Neural cell (in vitro differentiated cells): ENCODE measurements around a stretch of chr15.

GRCh38 chr15:89792780-89793315 is 16.7 kb downstream of the MESP2 start:
- RAMPAGE, long total RNA, result no peak

GRCh38 chr15:89837102-89837808 is 22.6 kb upstream of the ANPEP start:
- RAMPAGE, long total RNA, result no peak

DNA sequence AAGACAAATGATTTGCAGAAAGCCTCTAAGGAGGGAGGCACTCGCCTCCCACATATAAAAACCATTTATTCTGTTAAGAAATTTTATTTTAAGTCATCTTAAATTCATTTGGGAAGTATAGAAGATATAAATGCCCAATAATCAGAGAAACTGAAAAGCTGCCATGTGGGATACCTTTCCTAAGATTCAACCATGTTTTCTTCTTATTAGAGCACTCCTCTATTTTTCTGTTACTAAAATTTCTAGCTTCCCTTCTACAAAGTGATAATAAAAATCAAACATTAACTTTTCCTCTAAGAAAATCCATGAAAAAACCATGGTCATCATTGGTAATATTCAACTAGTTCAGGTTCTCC is 36.4 kb downstream of the AP3S2 start:
- RAMPAGE, long total RNA, result no peak

DNA sequence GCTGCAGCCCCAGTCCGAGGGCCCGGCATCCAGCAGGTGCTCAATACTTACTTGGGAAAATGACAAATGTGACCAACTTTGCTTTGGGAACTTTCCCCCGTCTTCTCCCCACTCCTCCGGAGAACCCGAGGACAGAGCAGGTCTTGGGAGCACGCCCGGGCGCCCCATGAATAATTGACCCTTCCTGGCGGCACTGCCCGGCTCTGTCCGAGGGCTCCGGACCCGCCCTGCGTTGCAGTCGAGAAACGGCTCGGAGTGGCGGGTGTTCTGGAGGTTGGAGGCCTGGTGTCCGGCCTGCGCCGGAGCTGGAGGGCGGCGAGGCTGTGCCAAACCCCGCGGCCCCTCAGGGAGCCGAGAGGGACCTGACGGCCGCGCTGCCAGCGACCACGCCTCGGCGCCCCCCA is 1.1 kb upstream of the ZNF710 start:
- RAMPAGE, long total RNA, result no peak

DNA sequence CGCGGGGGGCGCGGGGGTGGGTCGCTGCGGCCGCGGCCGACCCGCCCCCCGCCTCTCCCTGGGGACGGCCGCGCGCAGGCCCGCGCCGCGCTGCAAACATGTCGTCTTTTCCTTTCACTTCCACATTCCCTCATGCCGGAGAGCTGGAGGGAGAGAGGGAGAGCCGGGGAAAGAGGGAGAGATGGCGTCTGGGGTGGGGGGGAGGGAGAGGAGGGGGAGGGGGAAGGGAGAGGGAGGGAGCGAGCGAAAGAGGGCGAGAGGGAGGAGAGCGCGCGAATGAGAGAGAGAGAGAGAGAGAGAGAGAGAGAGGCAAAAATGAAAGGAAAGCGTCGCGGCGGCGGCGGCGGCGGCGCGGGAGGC is 545 bp downstream of the ZNF710 start:
- RAMPAGE, long total RNA, result no peak

DNA sequence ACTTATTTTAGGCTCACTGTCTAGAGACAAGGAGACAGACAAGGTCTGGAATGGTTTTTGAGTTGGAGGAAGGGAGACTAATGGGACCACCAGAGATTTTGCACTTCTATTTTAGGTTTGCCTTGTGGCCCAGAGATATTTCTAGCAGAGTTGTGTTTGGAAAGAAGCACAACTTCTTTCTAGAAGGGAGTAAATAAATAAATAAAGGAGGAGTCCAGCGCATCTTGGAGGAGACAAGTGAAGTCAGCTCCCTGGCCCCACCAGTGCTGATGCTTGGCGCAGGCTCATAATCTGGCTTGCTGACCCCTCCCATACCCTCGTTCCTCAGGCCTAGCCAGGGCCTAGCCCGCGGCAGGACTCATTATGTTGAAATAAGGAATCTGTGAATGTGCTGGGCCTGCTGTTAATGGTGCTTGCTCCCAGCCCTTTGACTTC is 3.0 kb downstream of the ZNF710 start:
- RAMPAGE, long total RNA, result no peak

DNA sequence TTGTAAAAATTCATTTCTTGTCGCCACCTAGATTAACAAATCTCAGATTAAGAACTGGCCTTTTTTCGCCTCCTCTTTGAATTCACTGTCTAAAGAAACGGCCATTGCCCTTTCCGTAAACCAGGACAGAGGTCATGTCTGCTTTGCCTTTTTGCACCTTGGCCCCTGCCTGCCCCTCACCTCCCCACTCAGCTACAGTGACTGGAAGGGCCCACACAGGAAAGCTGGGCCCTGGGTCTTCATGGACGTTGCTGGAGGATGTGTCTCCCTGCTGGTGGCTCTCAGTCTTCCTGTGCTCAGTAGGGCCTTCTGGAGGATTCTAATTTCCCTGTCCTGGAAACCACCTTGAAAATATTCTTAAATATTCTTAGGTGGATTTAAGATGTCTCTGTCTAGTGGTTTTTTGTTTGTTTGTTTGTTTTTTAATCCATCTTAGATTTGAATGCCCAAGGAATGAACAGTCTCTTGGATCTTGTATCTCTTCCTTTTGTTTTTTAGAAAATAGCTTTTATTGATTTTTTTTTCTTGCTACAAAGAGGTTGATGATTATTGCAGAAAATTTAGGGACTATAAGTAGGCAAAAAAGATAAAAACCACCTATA is 17.5 kb downstream of the ZNF710 start:
- RAMPAGE, long total RNA, result no peak

DNA sequence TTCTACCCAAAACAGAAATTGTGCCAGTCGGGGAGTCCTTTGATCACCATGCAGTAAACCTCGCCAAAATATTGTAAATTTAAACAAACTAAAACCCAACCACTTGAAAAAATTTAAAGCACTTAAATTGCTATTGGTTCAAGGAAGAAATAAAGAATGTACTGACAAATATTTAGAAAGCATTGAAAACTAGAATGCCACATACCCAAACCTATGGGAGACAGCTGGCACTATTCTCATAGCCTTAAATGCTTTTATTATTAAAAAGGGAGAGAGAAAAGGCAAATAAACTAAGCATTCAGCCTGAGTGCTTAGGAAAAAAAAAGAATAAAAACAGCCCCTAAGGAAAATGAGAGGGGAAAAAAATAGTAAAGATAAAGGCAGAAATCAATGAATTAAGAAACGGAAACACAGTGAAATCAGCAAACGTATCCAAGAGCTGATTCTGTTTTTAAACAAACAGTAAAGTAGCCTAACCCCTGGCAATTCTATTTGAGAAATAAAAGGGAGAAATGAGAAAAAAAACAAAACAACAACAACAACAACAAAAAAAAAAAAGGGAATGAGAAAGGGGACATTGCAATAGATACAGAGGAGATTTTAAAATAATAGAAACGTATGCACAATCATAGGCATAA is 24.7 kb downstream of the ZNF710 start:
- RAMPAGE, long total RNA, result no peak

DNA sequence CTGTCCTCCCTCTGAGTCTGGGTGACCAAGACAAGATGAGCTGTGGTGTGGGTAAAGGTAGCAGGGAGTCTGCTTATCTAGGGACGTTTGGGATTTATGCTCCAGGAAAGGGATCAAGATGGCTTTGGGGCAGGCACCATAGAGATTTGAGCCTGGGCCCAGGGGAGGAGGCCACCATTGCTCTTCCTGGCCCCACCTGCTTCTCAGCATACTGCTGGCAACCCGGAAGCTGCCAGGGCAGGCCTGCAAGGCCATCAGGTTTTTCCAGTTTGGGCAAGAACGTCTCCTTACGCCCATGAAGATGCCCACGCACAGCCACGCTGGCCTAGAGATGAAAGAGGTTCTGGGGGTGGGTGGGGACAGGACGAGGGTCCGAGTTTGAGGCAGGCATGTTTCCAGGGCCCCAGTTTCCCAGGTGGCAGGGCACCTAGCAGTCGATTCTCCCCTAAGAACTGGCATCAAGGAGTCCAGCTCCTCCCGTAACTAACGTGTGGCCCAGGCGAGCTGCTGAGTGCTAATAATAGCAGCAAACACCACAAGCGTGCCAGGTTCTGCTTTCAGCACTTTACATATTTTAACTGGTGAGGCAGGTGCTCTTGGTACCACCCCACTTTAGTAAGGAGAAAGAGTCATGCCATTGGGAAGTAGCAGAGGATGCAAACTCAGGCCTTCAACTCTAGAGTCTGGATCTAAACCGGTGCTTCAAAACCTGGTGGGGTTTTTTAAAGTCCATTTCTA is 45.8 kb downstream of the ZNF710 start:
- RAMPAGE, long total RNA, result no peak

- RAMPAGE, long total RNA, result no peak
These were observed 994 bp downstream of the IDH2 start for GRCh38 chr15:90101013-90101934.

DNA sequence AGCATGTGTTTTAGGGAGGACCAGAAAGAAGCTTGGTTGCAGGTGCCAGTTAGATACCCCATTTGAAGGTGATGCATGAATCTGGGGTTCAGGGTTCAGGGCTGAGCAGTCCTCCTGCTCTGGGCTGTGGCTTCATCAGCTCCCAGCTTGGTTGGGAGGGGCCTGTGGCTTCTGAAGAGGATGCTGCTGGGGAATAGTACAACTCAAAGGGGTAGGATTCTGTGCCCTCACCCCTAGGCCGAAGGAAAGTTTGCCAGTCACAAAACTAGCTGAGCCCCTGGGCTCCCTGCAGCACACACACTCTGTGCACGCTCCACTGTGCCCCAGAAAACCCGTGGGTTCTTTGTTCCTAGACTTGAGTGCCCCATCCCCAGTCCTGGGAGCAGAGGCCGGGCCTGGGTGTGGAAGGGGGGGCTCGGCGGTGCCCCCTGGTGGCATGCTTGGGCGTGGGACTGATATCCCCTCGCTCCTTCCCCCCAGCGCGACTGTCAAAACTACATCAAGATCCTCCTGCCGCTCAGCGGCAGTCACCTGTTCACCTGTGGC is 14.4 kb downstream of the CIB1 start:
- RAMPAGE, long total RNA, result no peak

GRCh38 chr15:90320019-90320405 is 32.1 kb upstream of the ZNF774 start:
- RAMPAGE, long total RNA, result no peak

DNA sequence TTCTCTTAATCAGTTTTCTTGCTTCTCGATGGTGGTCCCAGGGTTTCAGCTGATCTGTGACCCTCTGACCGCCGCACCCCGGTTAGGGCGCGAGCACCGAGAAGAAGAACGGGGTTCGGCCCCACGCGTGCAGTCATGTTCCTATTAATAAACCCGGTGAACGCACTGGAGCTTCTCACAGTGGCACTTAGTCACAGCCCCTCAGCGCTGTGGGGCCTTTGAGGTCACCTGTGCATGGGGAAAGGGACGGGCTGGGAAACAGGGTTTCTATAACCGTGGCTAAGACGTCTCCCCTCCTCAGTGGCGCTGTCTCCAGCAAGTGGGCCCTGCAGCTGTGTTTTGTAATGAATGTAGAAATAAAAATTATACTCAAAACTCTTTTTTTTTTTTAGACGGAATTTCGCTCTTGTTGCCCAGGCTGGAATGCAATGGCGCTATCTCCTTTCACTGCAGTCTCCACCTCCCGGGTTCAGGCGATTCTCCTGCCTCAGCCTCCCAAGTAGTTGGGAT is 567 bp downstream of the ZNF774 start:
- RAMPAGE, long total RNA, result no peak

GRCh38 chr15:90388424-90389454 is 697 bp downstream of the IQGAP1 start:
- RAMPAGE, long total RNA, result no peak

GRCh38 chr15:90390577-90391527 is 2.8 kb downstream of the IQGAP1 start:
- RAMPAGE, long total RNA, result no peak

DNA sequence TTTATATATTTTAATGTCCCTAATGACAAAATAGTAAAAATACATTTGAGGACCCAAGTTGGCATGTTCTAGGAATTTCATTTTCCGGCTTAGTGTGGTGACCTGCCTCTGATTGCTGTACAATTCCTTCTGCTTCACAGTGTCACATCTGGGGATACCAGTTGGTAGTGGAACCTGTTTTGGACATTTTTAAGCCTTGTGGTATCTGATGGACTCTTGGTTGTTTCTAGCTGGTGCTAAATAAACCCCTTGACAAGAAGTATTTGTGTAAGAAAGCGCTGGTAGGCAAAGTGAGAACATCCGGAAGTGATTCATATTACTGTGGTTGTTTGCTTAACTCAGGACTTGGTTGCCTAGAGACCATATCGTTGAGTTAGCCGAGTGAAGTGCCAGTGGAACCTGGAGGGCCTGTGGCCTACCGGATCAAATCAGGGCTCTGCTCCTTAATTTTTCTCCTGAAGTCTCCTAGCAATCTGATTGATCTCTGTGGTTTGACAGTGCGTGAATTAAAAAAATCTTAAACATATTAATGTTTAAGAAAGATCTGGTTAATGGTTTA is 12.8 kb downstream of the IQGAP1 start:
- RAMPAGE, long total RNA, result no peak

DNA sequence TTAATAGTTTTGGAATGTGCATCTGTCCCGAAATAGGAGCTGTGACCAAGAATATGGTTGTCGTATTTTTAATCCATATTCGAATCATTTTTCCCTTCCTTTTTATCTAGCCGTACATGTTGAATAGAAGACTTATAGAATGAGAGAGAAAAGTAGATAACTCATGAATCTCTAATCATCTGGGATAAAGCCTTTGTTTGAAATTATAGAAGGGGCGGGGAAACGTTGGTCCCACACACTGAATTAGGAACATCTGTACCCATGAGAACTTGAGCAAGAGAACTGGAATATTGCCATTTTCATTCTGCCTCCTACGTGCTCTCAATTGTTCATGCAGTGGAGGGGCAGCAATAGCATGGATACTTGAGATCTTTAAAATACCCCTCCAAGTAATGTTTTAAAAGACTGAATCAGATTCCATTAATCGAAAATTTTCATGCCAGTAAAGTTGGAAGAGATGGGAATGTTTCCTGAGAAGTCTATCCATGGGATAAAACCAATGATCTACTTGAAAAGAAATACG is 23.7 kb downstream of the CRTC3 start:
- RAMPAGE, long total RNA, result no peak

DNA sequence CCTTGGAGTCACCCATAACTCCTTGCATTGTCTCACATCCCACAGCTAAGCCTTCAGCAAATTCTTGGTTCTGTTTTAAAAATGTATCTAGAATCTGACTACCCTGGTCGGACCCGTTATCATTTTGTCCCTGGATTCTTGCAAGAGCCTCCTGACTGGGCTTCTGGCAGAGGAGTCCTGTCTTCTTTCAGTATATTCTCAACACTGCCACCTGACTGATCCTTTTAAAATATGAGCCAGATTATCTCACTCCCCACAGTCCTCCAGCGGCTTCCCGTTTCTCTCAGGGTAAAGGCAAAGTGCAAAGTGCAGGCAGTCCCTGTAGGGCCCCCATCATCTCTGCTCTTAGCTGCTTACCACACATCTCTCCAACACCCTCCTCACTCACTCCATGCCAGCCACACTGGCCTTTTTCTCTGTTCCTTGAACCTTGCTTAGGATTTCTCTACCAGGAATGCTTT is 28.4 kb downstream of the CRTC3 start:
- RAMPAGE, long total RNA, result no peak

GRCh38 chr15:90559938-90560763 is 30.4 kb downstream of the CRTC3 start:
- RAMPAGE, long total RNA, result no peak

DNA sequence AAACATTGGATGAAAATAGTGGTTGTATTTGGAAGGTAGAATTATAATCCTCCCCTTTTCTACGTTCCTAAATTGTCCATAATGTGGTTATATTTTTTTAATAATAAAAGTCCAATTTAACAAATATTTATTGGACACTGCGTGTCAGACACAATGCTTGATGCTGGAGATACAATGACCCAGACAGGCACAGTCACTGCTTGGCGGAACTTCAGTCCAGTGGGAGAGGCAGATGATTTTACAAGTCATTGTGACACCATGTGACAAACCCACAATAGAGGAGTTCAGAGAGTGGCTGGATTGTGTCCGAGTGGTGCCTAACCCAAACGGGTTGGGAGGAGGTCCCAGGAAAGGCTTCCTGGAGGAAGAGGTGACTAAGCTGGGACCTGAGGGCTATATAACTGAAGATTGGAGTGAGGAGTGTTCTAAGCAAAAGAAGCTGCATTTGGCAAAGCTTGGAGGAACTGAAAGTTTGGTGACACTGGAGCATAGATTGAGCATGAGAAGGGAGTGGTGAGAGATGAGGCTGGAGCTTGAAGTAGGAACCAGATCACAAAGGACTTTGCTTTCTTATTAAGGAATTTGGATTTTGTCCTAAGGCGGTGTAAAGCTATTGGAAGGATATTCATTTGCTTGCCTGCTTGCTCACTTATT is 41.4 kb downstream of the CRTC3 start:
- RAMPAGE, long total RNA, result no peak